ENCODE data around the genes CDC42EP1, H1-0 and MICALL1.

DNA sequence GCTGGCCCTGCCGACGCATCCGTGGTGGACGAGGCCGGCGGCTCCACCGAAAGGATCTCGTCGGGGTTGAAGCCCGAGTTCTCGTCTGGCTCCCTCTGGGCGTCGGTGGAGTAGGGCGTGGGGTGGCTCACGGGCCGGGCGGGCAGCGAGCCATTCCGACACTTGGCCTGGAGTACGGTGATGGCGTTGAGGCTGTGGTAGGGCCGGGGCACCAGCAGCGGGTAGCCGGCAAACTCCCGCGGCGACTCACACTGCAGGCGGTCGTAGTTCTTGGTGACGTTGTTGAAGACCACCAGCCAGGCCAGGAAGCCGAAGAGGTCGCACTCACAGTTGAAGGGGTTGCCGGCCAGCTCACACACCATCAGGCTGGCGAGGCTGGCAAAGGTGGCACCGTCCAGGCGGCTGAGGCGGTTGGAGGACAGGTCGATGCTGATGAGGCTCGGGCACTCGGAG is 52.6 kb downstream of the ELFN2 start:
- PRO-cap, 2 experiments, result no peak in any of the 2 experiments

DNA sequence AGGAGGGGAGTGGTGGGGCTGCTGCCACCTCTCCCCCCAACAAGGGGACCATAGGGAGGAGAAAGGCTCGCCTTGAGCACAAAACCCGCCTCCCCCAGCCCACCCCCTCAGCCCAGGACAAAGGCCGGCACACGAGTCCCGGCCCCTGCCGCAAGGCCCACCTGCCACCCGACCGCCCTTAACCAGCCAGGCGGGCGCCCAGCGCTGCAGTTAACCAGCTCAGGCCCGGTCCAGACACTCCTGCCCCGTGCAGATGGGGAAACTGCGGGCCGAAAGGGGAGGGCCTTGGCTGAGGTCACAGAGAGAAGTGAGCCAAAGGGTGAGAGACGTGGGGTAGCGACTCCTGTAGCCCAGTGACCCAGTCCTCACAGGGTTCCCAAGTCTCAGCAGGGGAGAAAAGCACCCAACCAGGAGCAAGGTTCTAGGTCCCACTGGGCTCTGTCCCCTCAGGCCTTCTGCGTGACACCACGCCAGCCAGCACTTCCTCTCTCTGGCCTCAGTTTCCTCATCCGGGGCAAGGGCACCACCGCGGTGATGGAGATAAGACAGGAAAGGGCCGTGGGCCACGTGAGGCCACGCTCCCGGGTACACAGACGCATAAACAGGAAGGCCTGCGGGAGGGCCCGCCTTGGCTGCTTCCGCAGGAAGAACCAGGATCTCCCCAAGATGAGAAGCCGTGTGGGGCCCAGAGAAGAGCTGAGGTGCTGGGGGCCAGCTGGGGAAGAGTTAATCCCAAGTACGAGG is 1.9 kb downstream of the MFNG start:
- PRO-cap, 2 experiments, result peak in 2 of 2 experiments; most common plus-strand start position 688 of the sequence (in 2); most common minus-strand start position 492 of the sequence (in 2)

DNA sequence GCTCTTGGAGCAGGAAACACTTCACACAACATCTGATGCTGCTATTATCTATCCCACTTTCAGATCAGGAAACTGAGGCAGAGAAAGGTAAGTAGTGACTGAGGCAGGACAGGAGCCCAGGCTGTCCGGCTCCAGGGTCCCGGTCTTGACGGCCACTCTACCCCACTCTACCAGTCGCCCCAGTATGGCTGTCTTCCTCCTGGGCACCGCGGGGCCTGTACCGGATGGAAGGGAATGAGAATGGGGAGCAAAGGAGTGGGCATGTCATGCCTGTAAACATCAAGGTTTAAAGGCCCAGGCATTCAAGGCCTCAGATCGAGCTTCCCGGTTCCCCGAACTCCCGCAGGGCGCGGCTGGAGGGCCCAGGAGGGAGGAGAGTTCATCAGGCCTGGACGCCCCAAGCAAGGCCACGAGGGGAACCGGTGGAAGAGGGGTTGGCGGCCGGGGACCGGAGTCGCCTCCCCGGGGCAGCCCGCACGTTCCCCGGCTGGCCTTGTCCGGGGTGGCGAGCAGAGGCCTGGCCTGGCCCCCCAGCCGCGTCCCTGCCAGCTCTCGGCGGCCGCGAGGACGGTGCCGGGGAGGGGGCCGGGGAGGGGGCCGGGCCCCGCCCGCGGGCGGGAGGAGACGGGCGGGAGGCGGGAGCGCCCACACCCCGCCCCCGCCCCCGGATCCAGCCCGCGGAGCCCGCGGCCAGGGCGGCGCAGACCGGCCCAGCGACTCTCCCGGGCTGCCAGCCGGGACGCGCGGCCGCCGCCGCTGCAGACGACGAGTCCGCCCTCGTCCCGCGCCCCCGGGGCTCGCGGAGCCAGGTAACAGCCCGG is at the start of gene CDC42EP1:
Gene CDC42EP1 (plus strand): TSS at position 701 of the 821 bp plus-strand sequence.
- PRO-cap, 2 experiments, result no peak in any of the 2 experiments

DNA sequence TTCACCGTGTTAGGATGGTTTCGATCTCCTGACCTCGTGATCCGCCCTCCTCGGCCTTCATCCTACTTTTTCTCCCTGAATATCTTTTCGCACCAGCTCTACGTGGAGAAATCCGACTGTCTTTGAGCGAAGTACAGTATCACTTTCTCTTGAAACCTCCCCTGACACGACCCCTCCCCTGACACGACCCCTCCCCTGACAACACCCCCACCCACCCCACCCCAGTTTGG is 887 bp upstream of the GGA1 start:
- PRO-cap, 2 experiments, result peak in 2 of 2 experiments; most common plus-strand start position 78 of the sequence (in 1); most common minus-strand start position 124 of the sequence (in 2)

GRCh38 chr22:37633558-37634416 is 5.7 kb upstream of the SH3BP1 start:
- PRO-cap, 2 experiments, result no peak in any of the 2 experiments

- PRO-cap, 2 experiments, result no peak in any of the 2 experiments
These were observed 2.0 kb downstream of the NOL12 start for GRCh38 chr22:37688234-37688468.

DNA sequence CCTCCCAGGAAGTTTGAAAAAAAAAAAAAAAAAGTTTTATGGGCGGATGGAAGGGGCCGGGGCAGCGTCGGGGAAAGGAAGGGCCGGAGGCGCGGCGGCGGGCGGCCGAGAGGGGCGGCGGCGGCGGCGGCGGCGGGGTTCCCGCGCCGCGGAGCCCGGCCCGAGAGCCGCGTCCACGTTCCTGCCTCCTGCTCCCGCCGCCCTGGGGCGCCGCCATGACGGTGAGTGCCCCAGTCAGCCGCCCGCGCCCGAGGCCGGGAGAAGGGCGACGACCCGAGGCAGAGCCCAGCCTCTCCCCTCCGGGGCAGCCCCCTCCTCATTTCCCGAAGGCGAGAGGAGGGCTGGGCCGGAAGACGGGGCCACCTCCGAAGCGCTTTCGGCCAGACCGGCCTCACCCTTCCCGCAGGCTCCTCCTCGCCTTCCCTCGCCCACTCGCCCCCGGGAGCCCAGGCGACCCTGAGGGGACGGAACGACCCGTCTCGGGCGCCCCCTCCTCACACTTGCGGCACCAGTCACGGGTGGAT is 49.4 kb downstream of the TRIOBP start:
- PRO-cap, 2 experiments, result peak in 2 of 2 experiments; most common plus-strand start position 39 of the sequence (in 2)

DNA sequence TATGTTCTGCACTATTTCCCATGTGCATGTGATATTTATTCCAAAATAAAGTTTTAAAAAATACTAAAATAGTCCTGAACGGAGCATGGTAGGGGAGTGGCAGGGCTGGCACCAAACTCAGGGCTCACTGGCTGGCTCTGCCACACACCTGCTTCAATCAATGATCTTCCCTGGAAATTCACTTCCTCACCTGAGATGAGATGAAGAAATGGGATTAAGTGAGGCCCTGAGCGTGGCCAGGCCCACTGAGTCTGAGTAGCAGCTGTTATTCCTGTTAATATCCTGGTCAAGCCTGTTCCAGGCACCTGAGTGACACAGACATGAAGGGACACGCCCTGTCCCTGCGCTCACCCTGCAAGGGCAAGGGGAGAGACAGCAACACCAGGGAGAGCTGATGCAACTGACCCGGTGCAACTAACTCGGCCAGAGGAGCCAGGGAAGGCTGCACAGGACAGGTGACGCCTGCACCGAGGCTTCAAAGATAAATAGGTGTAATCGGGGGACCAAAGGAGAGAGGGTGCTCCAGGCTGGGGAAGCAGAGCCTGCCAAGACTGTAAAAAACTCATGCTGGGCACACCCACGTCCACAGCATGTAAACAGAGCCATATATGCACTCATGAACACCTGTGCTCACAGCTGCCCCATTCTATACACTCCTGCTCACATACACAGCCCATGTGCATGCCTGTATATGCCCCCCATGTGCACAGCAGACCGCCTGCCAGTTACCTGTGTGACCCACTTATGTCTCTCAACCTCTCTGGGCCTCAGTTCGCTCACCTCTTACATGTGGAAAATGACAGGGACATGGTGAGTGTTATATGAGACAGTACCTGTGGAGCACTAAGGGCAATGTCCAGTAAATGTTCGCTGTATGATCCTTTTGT is 20.1 kb upstream of the H1-0 start:
- PRO-cap, 2 experiments, result no peak in any of the 2 experiments

DNA sequence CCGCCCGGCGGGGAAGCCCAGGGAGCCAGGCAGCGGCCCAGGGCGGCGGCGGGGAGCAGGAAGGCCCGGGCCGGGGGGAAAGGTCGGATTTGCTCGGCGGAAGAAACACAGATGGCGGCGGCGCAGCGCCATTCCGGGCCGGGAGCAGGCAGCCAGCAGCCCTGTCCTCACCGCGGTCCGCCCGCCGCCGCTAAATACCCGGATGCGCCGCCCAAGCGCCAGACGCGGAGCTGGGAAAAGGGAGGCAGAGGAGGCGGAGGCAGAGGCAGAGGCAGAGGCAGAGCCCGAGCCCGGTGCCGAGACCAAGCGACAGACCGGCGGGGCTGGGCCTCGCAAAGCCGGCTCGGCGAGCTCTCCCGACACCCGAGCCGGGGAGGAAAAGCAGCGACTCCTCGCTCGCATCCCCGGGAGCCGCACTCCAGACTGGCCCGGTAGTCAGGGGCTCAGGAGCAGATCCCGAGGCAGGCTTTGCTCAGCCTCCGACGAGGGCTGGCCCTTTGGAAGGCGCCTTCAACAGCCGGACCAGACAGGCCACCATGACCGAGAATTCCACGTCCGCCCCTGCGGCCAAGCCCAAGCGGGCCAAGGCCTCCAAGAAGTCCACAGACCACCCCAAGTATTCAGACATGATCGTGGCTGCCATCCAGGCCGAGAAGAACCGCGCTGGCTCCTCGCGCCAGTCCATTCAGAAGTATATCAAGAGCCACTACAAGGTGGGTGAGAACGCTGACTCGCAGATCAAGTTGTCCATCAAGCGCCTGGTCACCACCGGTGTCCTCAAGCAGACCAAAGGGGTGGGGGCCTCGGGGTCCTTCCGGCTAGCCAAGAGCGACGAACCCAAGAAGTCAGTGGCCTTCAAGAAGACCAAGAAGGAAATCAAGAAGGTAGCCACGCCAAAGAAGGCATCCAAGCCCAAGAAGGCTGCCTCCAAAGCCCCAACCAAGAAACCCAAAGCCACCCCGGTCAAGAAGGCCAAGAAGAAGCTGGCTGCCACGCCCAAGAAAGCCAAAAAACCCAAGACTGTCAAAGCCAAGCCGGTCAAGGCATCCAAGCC is at the start of gene H1-0:
Gene H1-0 (plus strand): TSS at position 221 of the 1,054 bp plus-strand sequence.
- PRO-cap, 2 experiments, result peak in 2 of 2 experiments; most common plus-strand start position 221 of the sequence (in 2); most common minus-strand start position 144 of the sequence (in 1)

DNA sequence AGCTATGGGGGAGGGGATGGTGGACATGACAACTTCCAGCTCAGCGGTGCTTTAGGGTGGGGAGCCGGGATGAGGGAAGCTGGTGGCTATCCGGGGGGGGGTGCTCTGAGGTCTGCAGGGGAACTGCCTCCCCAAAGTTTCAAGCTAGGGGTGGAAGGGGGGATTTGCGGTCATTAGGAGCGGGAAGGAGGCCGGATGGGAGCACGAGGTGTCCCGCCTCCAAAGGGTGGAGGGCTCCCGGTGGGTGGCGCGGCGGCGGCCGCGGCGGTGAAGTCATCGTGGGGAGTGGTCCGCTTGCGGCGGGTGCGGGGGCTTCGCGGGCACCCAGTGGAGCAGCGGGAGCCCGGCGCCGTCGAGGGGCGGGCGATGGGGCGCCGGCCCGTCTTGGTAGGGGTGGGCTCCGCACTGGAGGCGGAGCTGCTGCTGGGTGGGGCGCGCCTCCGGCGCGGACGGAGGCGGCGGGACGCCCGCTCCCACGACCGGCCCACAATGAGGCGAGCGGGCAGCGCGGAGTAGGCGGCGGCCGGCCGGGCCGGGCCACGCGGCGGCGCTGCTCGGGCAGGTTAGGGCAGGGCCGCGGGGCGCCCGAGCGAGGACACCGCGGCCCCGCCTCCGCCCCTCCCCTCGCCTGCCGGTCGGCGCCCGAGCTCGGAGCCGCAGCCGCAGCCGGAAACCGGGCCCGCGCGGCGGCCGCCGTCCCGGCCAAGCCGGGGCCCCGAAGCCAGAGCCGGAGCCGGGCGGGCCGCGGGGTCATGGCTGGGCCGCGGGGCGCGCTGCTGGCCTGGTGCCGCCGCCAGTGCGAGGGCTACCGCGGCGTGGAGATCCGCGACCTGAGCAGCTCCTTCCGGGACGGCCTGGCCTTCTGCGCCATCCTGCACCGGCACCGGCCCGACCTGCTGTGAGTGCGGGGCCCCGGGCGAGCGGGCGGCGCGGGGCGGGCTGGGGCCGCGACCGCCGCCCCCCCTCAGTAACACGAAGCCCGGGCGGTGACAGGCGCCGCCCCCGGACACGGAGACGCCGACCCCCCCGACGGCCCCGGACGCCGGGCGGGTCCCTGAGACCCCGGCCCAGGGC is at the start of gene MICALL1:
Gene MICALL1 (plus strand): TSS at position 627 of the 1,074 bp plus-strand sequence.
- PRO-cap, 2 experiments, result peak in 2 of 2 experiments; most common plus-strand start position 489 of the sequence (in 2); most common minus-strand start position 597 of the sequence (in 2)

- PRO-cap, 2 experiments, result no peak in any of the 2 experiments
These were observed 21.0 kb downstream of the C22orf23 start for GRCh38 chr22:37932325-37932910.

DNA sequence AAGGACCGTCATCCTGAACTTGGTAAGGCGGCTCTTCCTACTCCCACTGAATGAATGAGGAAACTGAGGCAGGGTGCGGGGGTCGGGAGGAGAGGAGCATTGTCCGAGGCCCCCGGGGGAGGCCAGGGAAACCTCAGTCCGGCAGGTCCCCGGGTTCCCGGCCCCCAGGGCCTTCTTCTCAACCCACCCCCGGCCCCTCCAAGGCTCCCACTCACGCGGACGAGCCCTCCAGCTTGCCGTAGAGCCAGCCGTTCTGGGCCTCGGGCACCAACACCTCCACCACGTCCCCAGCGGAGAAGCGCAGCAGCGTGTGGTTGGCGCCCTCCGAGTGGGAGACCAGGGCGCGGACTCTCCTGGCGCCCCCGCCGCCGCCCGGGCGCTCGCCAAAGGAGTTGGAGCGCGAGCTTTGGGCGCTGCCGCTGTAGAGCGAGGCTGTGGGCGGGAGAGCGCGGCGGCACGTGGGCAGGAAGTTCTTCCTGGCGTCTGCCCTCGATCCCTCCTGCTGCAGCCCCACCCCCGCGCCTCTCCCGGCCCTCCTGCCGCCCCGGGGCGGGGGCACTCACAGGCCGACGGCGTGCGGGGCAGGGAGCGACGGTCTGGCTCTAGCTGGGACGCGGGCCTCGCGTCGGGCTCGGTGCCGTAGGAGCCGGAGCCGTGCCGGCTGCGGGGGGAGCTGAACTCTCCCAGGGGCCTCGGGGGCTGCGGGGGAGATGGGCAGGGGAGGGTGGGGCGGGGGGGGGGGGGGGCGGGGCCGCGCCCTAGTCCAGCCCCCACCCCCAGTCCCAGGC is 4.7 kb upstream of the SLC16A8 start:
- PRO-cap, 2 experiments, result no peak in any of the 2 experiments

GRCh38 chr22:38147248-38147522 is 34.4 kb downstream of the PLA2G6 start:
- PRO-cap, 2 experiments, result no peak in any of the 2 experiments

- PRO-cap, 2 experiments, result no peak in any of the 2 experiments
These were observed 9.5 kb downstream of the PLA2G6 start for GRCh38 chr22:38171843-38172848.

DNA sequence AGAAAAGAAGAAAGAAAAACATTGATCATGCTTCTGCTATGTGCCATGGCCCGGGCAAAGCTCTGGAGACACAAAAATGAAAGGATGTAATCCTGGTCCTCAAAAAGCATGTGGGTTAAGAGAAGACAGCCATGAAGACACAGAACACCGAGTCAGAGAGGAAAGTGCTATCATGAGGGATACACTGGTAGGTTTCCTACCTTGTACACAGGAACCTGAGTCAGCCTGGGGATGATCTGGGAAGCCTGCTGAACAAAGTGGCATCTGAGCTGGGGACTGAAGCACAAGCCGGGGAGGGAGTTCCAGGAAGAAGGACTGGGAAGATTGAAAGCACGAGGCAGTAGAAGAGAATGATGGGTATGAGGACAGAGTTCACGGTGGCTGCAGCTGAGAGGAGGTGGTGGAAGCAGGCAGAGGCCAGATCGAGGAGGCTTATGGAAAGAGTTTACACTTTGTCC is 9.9 kb upstream of the MAFF start:
- PRO-cap, 2 experiments, result no peak in any of the 2 experiments

DNA sequence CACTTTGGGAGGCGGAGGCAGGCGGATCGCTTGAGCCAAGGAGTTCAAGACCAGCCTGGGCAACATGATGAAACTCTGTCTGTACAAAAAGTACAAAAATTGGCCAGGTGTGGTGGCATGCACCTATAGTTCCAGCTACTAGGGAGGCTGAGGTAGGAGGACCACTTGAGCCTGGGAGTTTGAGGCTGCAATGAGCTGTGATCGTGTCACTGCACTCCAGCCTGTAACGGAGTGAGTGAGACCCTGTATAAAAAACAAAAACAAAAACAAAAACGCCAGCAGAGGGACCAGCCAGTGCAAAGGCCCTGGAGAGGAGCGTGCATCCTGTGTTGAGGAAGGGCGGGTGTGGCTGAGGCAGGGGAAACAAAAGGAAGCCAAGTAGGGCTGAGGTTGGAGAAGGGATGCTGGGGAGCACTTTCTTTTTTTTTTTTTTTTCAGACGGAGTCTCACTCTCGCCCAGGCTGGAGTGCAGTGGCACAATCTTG is 9.1 kb downstream of the MAFF start:
- PRO-cap, 2 experiments, result no peak in any of the 2 experiments

GRCh38 chr22:38316426-38316644 is 898 bp downstream of the CSNK1E start:
- PRO-cap, 2 experiments, result peak in 2 of 2 experiments; most common minus-strand start chr22:38316526 (in 1)

DNA sequence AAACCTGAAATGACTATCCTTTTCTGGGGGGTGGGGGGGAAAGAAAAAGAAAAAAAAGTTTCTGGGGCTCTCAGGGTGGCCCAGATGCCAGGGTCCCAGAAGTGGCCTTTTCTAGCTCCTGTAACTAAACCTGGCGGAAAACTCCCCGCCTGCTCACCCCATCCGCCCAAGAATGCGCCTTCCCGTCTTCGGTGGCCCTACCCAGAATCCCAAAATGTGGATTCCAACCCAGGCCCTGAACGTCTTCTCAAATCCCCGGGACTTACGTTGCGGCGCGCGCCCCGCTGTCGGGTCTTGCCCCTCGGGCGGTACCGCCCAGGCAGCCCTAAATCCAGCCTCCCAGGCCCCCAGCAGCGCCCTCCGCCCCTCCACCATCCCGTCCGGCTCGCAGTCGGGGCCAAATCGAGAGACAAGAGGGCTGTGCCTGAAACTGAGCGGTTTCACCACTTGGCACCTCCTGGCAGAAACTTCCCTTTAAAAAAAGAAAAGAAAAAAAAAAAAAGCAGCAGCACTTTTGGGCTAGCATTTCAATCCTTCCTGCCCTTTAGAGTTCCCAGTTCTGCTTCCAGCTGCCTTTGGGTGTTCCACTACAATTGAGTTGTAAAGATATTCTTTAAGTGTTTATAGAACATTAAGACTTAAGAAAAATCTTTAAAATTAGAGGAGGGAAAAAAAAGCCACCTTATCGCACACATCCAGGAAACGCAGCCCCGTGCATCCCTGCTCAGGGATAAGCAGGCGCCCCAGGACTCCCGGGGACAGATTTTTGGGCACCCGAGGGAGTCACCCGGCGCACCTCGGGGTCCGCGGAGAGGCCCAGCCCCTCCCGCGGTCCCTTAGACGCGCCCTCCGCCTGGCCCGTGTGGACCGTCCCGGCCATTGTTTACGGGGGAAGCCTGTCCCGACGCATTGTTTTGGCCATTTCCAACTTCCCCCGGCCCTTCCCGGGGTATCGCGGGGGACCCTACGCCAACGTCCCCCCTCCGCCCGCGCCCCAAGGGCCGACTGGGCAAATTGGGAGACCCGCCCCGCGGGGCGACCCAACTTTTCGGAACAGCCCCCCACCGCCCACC is 57.6 kb downstream of the KCNJ4 start:
- PRO-cap, 2 experiments, result no peak in any of the 2 experiments

DNA sequence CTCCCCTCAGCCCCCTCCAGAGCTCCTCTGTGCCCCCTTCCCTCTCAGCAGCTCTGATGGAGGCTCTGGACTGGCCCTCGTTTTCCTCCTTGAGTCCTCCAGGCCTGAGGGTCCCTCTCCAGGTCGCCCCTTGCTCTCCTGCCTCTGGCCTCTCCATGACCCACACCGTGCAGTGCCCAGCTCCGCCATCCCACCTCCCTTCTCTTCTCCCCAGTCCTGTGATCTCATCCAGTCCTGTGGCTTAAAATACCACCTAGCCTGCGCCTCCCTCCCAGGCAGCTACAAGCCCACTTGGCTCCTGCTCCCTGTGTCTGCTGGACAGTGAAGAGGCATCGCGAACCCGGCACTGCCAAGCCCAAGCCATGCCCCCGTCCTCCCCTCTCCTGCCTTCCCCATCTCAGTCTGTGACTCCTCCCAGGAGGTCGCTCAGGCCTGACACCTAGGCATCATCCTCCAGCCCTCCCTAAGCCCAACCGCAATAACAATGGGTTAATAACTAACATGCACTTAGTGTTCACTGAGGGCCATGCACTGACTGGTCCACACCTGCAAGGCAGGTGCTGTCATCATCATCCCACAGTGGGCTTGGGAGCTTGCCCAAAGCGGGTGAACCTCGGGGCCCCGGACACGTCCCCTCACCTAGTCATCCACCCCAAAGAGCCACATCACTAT is 11.8 kb downstream of the KCNJ4 start:
- PRO-cap, 2 experiments, result no peak in any of the 2 experiments

DNA sequence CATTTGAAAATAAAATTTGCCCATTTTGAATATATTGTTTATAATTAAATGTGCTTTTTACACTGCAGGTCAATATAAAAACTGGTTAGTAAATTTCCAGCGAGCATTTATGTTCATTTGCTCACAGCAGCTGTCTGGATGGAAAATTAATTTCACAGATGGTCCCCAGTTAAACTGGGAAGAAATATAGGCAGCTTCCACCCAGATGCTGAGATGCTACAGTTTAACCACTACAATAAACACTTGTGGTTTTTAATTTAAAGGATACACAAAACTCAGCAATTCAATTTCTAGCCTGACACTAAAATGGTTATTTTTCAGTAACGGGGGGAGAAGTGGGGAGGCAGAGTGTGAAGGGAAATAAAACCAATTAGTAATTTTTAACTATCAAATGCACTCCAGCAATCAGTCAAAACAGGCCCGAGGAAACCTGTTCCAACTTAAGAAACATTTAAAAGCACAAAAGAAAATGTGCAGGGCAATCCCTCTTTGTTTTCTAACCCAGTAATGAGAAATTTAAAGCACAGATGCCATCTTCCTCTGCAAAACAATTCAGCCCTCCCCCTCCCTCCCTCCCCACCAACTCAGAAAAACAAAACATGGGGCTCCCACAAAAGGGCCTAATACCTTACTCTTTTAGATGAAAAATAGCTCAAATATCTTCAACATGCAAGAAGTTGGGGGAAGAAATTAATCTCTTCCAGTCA is 17.2 kb downstream of the KDELR3 start:
- PRO-cap, 2 experiments, result no peak in any of the 2 experiments

All from helper T cell (primary cell).